Mesangial cell (primary cell): ENCODE measurements around the genes MCOLN3 and C1orf52.

GRCh38 chr1:79259251-79259682 is 252.7 kb upstream of the ADGRL4 start:
- RAMPAGE, long total RNA, result no peak

DNA sequence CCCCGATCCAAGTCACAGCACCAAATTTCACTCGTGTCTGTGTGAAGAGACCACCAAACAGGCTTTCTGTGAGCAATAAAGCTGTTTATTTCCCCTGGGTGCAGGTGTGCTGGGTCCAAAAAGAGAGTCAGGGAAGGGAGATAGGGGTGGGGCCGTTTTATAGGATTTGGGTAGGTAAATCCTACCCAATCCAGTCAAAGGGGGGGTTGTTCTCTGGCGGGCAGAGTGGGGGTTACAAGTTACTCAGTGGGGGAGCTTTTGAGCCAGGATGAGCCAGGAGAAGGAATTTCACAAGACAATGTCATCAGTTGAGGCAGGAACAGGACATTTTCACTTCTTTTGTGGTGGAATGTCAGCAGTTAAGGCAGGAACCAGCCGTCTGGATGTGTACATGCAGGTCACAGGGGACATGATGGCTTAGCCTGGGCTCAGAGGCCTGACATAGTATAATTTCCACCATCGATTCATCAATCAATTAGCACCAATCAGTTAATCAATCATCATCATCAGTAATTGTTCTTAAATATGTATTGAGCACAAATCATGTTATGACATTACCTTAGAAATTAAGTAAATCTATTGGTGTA is 487.2 kb upstream of the ADGRL4 start:
- RAMPAGE, long total RNA, result no peak

- RAMPAGE, long total RNA, result no peak
Observed at GRCh38 chr1:81435078-81435467, 365.7 kb upstream of the ADGRL2 start.

GRCh38 chr1:81493464-81494033 is 307.2 kb upstream of the ADGRL2 start:
- RAMPAGE, long total RNA, result no peak

- RAMPAGE, long total RNA, result no peak
Observed at GRCh38 chr1:81990715-81991250, 190.0 kb downstream of the ADGRL2 start.

DNA sequence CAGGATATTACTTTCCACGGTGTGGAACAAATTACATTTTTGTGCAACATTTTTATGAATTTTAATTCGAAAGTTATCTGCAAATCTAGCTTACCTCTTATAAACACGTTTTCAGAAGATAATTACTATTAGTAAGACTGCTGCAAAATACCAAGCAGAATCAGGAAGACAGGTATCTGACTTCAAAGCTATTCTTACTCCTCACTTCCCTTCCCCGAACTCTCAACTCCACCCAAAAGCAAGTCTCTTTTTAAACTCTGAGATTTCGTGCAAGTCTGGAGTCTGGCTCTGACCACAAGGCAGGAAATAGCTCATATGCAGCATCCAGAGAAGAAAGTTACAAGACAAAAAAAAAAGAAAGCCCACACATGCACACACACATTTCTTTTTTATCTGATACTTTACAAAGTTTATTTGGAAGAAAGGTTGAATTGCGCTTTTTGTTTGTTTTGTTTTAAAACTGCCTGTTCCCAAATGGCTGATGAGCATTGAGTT is 490.6 kb downstream of the TTLL7 start:
- RAMPAGE, long total RNA, result no peak

DNA sequence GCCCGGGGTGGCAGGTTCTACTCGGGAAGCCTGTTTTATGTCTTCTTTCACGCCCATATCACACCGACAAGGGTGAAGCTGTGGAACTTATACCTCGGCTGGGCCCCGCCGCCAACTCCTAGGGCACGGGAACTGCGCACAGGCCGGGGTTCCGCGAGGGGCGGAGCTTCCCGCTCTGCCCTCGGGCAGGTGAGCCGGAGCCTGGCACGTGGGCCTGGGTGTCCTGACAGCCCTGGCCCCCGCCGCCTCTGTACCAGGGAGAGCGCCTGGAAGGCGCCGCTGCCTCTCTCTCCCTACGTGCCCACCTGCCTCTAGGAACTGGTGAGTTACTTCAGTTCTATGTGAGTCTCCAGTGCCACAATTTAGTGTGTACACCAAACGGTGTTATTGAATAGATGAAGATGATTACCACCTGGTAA is 138.0 kb downstream of the TTLL7 start:
- RAMPAGE, long total RNA, result no peak

DNA sequence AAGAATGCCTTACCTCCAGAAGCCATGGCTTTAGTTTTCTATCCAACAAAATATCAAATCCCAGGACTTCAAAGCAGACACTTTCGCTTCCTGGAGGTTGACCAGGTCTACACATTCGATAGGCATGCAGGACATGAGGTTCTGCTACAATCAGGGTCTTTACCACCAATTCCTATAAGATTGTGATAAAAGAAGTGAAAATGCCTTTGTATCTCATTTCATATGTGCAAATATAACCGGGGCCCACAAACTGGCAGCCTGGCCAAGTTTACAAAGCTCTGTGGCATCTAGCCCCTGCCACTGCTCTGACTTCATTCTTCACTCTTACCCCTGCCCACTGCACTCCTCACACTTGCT is 65.4 kb downstream of the TTLL7 start:
- RAMPAGE, long total RNA, result no peak

DNA sequence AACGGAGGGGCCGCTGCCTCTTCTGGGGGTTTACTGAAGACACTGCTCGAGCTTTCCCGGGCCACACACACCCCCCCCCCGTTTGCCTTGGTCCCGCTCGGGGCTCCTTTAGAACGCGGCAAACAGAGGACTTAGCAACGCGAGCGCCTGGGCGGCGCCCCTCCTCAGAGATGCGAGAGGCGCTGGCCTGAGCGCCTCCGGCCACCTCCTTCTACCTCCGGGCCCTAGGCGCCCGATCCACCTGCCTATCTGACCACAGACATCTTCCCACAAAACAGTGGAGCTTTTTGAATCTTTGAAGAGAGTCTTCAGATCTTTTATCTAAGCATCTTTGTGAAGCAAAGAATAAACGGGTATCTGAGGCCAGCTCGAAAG is 370 bp upstream of the TTLL7 start:
- RAMPAGE, long total RNA, result no peak

DNA sequence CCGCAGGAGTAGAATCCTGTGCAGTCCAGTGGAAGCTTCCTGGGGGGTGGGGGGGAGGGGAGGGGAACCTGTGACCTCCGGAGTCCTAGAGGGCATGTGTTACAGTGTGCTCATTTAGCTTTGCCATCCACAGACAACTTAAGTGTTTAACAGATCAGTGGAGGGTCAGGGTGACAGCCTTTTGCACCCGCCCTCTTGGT is 18.1 kb upstream of the PRKACB start:
- RAMPAGE, long total RNA, result no peak

DNA sequence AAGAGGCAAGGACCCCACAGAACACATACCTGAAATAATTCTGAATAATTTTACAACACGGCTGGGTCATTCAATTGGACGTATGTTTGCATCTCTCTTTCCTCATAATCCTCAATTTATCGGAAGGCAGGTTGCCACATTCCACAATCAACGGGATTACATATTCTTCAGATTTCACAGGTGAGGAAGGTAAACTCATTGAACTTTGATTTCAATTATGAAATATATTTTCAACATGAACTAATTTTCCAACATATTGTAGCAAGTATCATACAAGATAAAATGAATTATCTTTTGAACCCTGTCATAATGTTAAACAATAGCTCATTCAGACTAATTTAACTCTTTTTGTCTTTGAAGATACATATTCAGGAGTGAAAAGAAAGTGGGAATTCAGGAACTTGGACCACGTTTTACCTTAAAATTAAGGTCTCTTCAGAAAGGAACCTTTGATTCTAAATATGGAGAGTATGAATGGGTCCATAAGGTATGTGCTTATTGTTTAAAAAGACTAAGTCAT is 10.2 kb upstream of the SPATA1 start:
- RAMPAGE, long total RNA, result no peak

DNA sequence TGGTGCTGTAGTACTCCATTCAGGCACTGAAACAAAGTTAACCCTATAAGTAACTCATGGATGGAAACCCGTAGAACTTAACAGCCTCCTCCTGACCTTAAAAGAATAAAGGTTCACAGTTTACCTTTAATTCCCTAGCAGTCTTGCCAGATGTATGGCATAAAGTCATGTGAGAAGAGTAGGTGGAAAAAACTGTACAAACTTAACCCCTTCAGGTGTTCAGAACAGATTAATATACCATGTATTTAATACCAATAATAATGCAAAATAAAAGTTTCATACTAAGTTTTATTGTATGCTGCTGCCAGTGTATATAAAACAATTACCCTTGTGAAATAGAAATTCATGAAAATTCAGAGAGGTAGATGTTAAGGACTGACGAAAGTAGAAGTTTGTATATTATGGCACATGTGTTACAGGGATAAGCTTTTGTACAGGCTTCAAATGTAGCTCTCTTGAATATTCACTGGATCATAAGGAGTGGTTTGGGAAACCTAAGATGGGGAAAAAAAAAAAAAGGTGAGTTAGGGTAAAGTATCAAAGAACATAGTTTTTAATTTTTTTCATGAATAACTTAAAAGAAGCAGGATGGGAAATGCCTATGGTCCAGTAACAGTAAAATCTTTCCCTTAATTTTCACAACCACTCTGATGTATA is 8.0 kb upstream of the SPATA1 start:
- RAMPAGE, long total RNA, result no peak

DNA sequence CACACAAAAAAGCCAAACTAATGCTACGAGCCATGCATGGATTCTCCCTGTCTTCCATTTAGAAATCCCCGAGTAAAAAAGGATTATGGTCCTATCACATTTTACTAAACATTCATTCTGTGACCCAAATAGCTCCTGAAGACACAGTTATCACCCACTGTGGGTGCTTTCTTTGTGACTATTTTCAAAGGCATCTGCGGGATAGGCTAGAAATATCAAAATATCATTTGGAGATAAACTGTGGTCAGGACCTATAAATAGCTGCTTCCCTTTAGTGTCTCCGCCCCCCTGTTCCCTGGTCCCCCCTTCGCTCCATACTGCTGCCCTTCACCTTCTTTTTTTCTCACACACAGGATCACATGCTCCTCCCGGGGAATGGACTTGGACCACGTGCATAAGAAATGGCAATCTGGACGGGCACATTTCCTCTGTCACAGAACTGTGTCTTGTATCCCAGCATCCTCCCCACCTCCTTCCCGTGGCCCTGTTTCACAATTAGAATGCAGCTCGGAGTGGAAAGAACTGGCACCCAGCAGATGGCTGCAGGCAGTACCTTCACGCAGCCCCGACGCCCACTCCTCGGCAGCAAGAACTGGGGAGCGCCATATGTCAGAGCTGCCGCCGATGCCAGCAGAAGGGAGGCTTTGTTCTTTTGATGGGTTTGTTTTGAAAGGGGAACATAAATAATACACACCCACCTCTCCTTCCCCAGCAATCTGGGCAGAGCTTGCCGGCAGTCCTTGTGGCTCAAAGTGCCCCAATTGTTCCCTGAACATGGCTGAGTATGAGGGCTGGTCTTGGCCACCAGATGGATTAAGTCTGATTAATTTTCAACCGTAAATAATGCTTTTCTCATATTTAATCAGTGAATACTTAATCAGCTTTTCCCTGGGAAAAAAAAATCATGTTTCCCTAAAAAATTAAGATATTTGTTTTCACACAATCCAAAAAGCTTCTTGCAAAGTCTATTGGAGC is 68.9 kb upstream of the SSX2IP start:
- RAMPAGE, long total RNA, result no peak

GRCh38 chr1:84995529-84996159 is 1.3 kb downstream of the MCOLN2 start:
- RAMPAGE, long total RNA, result no peak

- RAMPAGE, long total RNA, result no peak
Observed at GRCh38 chr1:84998677-84999419, 1.9 kb upstream of the MCOLN2 start.

DNA sequence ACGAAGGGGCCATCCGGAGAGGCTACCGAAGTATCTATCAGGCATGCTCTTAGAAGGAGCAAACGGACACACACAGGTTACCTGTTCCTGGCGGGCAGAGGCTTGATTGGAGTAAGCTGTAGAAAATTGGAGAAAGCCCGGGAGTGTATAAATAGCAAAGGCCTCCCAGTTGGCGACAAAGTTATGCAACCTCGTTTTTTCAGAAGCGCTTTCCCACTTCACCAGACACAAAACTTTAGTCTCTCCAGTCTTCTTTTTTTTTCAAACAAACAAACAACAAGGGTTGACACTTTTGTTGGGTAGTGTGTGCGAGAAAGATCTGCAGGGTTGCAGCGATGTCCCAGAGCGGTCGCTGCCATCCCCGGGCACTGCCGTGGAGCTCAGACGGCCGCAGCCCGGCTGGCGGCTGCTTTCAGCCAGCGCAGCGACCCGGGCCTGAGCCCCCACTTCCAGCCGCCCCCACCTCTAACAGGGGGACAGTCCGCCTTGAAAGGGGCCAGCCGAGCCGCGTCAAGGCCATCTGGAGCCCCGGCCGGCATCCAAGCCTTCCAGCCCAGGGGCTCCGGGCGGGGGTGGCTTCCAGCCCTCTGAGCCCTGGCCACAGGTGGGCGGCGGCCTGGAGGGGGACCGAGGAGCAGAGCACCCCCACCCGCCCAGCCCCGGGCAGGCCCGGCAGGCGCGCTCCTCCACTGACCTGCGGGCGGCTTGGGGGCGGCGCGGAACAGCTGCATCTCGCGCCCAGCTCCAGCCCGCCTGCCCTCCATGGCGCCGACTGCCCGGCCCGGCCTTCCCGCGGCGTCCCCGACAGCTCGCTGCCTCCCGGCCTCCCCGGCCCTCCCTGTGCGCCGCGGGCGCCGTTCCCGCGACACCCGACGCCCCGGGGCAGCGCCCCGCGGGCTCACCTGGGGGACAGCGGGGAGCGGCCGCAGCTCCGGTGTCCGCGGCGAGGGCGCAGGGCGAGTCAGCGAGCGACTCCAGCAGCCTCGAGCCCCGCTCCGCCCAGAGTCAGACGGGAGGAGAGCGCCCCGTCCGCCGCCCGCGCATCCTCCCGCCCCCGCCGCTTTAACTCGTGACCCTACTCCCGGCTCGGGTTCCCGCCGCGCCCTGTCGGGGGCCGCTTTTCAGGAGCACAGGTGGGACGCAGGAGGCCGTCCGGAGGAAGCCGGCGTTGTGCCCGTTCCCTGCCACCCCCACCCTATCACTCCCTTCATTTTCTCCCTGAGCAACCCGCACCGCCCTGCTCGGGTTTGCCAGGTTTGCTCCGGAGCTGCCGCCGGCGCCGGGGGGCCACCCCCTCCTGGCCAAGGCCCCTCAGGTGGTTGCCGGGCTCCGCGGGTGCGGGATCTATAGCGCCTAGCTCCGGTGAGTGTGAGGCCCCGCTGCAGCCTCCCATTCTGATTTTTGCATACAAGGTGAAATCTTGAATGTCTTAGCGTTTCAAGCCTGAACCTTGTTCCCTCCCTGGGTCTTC is at the start of gene MCOLN3:
Gene MCOLN3 (minus strand): TSS at position 1,007 of the 1,471 bp plus-strand sequence.
- RAMPAGE, long total RNA, result start-site peak on the minus strand centred at position 1,035 of the sequence, 69 bp wide, 7 reads

DNA sequence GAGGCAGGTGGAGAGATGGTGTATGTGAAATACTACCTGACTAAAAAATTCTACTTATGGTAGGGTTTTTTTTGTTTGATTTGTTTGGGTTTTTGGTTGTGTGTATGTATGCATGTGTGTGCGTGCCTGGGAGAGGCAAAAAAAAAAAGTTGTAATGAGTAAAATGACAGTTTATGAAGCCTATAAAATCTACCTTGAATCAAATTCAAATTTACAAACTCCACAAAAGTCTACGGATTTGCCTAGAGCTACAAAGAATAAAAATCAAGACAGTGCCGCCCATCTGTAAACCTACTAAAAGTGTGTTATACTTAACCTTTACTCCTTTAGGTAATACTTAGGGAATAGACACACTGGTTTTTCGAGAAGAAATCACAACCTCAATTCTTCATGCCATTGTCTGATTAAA is 1.2 kb downstream of the SYDE2 start:
- RAMPAGE, long total RNA, result no peak

DNA sequence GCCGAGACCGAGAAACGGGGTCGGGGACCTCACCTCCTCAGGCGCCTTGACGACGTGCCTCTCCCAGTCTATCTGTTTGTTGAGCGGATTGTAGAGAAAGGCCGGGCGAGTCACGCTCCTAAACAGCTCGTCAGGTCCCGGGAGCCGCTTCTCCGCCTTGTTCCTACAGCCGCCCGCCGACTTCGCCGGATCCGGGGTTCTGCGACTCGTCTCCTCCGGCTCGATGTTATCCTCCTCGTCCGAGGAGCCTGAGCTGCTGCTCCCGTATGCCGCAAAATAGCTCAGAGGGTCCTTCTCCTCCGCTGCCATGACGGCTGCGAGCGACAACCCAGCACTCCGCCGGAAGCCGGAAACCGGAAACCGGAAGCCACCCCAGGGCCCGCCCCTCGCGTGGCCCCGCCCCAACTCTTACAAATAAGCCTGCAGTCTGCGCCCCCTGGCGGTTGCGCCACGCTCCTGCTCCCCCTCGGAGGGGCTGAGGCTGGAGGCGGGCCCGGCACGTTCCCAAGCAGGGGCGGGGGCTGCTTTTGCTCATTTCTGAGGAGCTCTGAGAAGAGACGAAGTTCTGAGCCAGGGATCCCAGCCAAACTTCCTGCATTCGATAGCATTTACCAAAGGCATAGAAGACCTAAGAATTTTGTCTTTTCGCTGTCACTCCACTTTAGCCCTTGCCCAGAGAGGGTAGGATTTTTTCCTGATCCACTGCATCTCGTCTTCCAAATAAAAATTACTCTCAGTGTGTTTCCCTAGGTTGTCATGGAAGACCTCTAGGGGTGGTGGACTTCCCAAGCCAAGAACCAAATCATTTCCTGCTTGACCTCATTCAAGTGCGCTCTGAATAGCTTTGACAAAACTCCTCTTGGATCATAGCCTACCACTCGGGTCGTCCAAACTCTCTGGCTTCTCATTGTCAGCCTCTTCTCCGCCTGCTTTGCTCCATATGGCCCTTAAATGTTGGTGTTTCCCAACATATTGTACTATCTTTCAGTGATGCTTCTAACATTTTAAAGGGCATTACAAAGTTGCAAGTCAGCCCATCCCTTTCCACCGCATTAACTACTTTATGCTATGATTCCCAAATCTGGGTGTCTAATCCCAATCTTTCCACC is at the start of gene C1orf52:
Gene C1orf52 (minus strand): TSS at position 338 of the 1,109 bp plus-strand sequence.
- RAMPAGE, long total RNA, result start-site peak on the minus strand centred at position 330 of the sequence, 30 bp wide, 417 reads

GRCh38 chr1:85320278-85321295 is 44.2 kb upstream of the BCL10 start:
- RAMPAGE, long total RNA, result no peak

GRCh38 chr1:85404238-85404947 is 60.6 kb downstream of the DDAH1 start:
- RAMPAGE, long total RNA, result no peak